Umbilical cord (tissue), 2 donors: ENCODE measurements around a stretch of chr20.

GRCh38 chr20:62200746-62201224 lies 18.0 kb downstream of the MTG2 start:
- RAMPAGE, long total RNA: no peak

DNA sequence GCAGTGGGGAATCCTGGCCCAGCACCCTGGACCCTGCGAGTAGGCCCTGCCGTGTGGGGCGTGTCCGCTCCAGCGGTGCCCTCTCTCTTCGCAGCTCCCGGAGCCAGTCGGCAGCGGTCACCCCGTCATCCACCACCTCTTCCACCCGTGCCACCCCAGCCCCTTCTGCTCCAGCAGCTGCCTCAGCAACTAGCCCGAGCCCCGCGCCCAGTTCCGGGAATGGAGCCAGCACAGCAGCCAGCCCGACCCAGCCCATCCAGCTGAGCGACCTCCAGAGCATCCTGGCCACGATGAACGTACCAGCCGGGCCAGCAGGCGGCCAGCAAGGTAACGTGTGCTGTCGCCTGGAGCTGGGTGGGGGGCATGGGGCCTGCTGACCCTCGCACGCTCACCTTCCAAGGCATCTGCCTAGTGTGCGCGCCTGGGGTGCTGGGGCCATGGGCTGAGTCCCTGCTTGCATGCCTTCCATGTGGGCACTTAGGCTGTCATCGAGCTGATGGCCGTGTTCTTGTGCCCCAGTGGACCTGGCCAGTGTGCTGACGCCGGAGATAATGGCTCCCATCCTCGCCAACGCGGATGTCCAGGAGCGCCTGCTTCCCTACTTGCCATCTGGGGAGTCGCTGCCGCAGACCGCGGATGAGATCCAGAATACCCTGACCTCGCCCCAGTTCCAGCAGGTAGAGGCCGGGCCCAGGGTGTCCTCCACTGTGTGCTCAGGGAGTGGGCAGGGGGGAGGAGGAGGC lies 4.9 kb downstream of the ADRM1 start:
- RAMPAGE, long total RNA: no peak

GRCh38 chr20:62324024-62324632 lies 21.3 kb downstream of the ADRM1 start:
- RAMPAGE, long total RNA: no peak

DNA sequence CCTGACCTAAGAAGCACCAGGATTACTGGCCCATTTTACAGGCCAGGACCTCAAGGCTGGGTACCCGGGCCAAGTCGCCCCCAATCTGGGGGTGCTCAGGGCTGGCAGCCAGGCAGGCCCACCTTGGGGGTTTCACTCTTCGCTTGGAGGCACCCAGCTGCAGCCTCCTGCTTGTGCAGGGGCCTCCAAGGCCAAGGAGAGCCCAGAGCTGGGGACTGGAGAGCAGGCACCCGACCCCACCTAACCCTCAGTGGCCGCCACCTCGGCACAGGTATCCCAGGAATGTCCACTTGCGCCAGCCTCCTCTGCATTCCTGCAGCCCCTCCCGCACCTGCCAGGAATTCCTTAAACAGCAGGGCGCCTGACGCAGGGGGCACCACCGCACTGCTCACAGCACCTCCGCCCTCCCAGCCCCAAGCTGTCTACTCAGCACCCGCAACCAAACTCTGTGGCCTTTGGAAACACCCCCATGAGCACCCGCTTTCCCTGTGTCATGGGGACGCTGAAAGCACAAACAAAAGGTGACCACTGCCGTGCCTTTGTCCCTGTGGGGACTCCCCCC lies 5.3 kb downstream of the LAMA5 start:
- RAMPAGE, long total RNA: no peak

- RAMPAGE, long total RNA: no peak
These were observed 2.1 kb downstream of the LAMA5 start for GRCh38 chr20:62364847-62365588.

- RAMPAGE, long total RNA: no peak
These were observed 2.6 kb upstream of the RPS21 start for GRCh38 chr20:62384320-62384717.

- RAMPAGE, long total RNA: no peak
These were observed 6.4 kb upstream of the RBBP8NL start for GRCh38 chr20:62433737-62434133.

GRCh38 chr20:62535945-62536377 lies 60.2 kb upstream of the GATA5 start:
- RAMPAGE, long total RNA: no peak

DNA sequence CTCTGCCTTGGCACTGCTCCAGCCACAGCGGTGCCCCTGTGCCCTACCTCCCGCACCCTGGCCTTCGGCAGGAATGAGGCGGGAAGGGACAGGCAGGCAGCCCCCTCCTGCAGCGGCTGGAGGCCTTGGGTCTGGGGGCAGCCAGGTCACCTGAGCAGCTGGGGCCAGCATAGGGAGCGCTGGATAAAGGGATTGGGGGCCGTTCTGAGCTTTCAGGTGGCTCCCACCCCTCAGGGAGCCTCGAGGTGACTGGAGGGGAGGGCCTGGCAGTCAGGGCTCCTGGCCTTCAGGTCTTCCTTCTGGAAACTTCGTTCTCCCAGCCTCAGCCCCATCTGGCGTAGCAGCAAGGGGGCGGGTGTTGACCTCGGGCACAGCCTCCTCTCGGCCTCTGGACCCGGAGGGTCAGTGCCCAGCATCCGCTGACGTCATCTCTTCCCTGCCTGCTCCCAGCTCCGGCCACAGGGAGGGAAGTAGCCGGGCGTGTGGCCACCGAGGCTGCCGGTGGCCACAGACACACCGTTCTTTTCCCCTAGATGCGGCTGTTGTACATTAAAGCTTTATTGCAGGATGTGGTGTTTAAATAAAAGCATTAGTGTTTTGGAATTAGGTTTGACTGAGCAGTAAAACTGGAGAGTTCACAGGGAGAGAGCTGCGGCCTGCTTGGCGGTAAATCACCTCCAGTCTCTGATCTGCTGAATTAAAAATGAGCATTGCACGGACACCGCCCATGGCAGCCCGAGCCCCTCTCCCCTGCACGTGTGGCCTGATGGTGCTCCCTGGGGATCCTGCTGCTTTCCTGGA lies 80.0 kb upstream of the GATA5 start:
- RAMPAGE, long total RNA: no peak

DNA sequence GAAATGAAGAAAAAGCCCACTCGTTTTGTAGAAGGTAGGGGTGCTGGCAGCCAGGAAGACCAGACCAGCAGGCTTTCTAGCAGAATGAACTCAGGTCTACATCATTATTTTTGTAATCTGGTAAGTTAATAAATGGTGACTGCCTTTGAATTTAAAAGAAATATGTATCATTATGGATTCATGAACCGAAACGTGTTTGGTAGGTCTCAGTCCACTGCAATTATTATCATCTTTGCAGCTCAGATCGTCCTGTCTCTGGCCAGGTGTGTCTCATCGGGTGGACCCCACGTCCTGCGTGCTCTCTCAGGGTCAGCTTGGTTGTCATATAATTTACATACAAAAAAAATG lies 69.0 kb upstream of the SLCO4A1 start:
- RAMPAGE, long total RNA: no peak

- RAMPAGE, long total RNA: no peak
These were observed 64.7 kb upstream of the SLCO4A1 start for GRCh38 chr20:62577701-62577957.

DNA sequence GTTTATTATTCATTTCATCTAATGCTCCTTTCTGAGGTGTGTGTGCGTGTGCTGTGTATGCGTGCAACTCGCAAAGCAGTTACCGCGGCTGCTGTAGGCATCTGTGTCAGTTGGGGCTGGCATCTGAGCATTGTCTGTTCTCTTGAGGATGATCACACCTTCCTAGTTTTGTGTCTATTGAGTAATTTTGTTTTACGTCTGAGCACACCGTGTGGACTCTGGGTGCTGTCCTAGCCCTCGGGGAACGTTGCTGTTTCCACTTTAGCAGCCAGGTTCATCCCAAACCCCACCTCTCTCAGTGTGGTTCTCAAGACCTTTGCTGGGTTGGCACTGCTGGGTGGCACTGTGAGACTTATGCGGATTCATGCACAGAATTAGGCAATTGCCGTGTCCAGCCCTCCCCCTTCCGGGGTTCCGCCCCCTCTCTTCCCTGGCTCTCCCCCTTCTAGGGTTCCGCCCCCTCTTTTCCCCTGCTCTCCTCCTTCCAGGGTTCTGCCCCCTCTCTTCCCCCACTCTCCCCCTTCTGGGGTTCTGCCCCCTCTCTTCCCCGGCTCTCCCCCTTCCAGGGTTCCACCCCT lies 39.9 kb upstream of the SLCO4A1 start:
- RAMPAGE, long total RNA: no peak

- RAMPAGE, long total RNA: no peak
These were observed 4.6 kb downstream of the SLCO4A1 start for GRCh38 chr20:62646677-62647597.

GRCh38 chr20:62647628-62648527 lies 5.6 kb downstream of the SLCO4A1 start:
- RAMPAGE, long total RNA: no peak

GRCh38 chr20:62674632-62675746 lies 32.7 kb downstream of the SLCO4A1 start:
- RAMPAGE, long total RNA: no peak

DNA sequence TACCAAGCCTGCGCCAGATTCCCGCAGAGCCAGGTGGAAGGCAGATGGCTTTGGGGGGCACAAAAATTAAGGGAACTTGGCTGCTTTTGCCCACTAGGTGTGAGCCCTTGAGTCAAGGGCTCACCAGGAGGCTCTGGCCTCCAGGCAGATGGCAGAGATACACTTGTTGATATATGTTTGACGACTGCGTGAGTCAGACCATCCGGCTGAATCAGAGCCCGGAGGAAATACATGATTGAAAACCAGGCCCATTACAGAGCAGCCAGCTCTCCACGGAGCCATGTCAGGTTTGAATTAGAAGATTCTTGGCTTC lies 5.2 kb upstream of the NTSR1 start:
- RAMPAGE, long total RNA: no peak

- RAMPAGE, long total RNA: no peak
These were observed 2.3 kb downstream of the COL9A3 start for GRCh38 chr20:62818922-62819784.

DNA sequence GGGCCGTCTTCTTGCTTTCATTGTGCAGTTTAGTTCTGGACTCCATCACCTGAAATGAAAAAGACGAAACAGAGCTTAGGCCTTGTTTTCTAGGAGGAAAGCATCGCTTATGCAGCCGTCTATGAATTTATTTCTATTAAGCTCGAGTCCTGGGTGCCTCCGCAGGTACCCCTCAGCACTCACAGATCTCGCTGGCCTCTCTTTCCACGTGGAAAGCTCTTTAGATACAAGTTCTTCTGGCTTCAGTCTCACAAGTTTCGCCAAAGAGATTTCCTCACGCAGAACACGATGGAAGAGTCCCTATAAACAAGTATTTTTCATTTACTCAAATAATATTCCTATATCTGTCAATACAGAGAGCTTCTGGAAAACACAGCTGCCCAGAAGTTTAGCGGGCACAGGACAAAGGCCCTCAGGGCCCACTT lies 31.4 kb downstream of the DIDO1 start:
- RAMPAGE, long total RNA: no peak

DNA sequence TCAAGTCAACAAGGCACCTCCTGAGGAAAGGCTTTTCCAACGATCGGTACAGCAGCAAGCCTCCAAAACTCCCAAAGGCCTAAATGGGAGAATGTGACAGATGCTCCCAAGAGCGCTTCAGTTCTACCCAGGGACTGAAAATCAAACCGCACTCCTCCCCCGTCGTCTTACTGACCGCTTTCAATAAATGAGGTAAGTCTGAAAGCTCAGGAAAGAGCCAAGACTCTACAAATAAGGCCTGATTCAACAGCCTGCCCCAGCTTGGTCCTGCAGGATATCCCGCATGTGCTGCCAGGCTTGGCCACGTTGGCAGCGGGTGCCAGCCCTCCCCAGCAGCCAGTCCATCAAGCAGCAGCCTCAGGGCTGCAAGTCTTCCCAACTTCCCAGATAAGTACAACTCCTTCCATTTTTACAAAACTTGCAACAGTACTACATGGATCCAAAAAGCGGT lies 28.3 kb downstream of the DIDO1 start:
- RAMPAGE, long total RNA: no peak

DNA sequence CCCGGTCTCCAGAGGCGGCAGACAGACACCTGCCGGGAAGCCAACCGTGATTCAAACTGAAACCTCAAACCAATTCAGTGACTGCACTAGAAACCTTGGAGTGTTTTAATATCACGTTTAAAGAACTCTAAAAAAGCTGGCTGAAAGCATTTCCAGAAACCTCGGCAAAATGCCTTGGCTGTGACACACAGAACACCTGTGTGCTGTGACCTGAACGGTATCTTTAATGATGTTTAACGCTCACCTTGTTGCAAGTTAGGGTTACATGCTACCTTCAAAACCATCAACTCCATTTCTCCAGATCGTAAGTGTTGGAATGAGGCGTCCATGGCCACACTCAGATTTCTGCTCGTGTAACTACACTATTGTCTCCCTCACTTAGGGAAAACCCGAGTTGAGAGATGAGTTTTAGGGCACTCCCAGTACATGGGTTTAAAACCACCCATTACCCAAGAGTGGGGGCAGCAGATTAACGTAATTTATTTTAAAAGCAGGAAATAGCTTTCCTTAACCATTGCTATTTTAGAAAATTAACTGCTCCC lies 27.1 kb downstream of the DIDO1 start:
- RAMPAGE, long total RNA: no peak